Bile duct (tissue), 1 donor: ENCODE results near the gene PPARG.

GRCh38 chr3:10173715-10174382, 9.1 kb downstream of the IRAK2 start:
- PRO-cap: no peak

GRCh38 chr3:10463965-10464489, 41.4 kb downstream of the ATP2B2 start:
- PRO-cap: no peak

DNA sequence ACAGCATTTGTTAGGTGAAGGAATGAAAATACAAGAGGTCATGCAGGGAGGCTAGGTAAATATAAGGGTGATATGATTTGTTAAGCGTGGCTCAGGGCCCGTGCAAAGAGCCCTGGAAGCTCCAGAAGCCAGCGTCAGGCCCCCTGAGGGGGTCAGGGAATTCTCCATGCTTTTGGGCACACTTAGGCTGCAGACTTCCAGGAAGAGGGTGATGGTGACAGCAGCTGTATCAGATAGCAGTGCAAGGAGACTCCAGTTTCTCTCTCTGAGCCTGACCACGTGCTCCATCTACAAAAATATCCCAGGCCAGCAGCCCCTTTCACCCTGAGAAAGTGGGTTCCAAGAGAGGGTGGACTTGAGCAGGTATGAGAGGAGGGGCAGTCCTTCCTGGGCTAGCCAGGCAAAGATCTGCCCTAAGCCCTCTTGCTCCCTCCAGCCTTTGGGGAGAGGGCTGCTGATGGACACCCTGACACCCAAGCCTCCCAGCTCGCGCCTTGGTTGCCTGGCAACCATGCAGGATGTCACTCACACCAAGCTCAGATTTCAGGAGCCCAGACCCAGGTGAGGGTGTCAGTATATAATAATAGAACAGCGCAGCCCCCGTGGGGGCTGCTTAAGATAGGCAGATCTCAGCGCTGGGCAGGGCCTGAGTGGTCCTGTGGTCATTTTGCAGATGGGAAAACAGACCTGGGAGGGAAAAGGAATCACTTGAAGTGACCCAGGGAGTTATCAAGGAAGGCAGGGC, 35.8 kb downstream of the ATP2B2 start:
- PRO-cap: no peak

- PRO-cap: no peak
These were observed 9.9 kb downstream of the ATG7 start for GRCh38 chr3:11282072-11282558.

DNA sequence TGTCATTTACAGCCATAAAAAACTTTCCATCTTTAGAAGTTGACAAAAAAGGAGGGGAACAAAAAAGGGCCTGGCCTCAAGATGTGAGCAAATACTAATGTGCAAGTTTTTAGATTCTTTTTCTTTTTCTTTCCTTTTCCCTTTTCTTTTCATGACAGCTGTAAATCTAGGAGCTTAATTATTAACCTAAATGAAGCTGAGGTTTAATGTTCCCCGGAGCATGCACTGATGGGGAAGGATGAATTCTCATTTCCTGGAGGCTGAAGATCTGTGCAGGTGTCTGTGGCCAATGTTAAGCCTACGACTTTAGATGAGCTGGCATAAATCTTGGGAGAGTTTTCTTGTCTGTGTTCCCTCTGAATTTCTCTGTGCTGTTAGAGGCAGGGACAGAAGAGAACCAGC, 118.9 kb downstream of the ATG7 start:
- PRO-cap: no peak

GRCh38 chr3:11431683-11432285, 159.6 kb downstream of the ATG7 start:
- PRO-cap: no peak

DNA sequence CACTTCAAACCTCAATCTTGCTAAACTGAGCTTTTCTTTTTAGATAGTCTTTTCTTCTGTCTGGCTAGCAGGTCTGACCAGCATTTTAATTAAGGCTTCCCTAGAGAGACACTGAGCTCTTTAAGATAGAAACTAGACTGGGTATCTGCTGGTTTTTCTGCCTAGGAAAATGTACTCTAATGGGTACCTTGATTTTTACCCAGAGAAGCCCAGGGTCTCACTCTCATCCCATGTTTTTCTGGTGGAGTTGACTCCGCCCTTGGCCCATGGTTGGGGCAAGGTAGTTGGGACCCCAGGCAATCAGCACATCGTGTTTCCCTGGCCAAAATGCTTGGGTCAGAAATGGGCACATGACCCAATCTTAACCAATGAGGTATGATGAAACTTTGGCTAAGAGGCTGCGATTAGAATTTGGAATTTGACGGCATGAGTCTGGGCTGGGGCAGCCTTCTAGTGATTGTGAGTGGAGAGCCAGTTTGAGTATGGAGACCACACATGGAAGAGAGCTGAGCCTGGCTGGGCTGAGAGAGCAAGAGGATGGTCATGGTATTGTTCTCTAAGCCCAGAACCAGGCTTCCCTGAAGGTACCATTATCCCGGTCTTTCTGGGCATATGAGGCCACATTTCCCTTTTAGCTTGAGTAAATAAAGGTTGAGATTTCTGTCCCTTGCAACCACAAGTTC, 181.9 kb downstream of the ATG7 start:
- PRO-cap: no peak

DNA sequence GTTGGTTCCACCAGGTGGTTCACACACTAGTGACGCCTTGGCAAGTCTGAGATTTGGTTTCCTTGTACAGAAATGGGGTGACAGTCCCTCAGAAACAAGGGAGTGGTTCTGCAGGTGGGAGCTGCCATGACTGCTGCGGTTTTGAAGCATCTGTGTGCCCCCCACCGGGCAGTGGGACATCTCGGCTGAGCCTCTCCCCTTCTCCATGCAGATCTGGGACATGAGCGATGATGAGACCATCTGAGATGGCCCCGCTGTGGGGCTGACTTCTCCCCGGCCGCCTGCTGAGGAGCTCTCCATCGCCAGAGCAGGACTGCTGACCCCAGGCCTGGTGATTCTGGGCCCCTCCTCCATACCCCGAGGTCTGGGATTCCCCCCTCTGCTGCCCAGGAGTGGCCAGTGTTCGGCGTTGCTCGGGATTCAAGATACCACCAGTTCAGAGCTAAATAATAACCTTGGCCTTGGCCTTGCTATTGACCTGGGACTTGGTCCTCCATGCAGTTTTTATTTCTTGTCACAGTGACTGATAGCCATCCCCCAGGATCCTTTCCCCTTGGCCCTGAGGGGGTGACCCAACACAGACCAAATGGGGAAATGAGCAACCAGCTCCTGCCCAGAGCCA, 89.0 kb downstream of the VGLL4 start:
- PRO-cap: no peak

GRCh38 chr3:11580121-11580703, 63.5 kb downstream of the VGLL4 start:
- PRO-cap: no peak

DNA sequence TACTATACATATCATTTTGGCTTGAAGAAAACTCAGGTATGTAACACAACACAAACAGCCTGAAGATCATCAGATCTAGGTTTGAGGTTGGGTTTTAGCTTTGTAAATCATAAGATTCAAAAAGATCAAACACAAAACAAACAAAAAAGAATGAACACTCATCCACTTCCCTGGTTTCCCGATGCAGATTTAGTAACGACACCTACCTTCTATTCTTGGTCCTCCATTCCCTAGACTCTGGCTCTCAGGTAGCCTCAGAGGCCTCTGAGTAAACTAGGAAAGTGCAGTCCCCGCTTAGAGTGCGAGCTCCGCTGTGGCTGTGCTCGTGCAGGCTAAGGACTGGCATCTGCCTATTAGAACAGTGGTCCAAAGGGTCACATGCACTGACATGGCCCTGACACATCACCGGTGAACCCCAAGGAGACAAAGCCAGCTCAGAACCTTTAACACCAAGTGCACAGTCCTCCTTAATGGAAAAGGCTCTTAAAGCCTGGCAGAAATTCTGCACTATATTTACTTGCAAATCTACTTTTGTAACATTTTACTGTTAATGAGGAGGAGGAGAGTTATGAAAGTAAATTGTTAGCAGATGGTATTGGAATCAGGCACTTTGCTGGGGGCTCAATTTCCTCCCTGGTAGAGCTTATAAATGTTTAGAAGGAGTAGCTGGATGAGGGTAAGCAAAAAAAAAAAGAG, 31.2 kb downstream of the VGLL4 start:
- PRO-cap: no peak

GRCh38 chr3:11624763-11625149, 19.0 kb downstream of the VGLL4 start:
- PRO-cap: no peak

DNA sequence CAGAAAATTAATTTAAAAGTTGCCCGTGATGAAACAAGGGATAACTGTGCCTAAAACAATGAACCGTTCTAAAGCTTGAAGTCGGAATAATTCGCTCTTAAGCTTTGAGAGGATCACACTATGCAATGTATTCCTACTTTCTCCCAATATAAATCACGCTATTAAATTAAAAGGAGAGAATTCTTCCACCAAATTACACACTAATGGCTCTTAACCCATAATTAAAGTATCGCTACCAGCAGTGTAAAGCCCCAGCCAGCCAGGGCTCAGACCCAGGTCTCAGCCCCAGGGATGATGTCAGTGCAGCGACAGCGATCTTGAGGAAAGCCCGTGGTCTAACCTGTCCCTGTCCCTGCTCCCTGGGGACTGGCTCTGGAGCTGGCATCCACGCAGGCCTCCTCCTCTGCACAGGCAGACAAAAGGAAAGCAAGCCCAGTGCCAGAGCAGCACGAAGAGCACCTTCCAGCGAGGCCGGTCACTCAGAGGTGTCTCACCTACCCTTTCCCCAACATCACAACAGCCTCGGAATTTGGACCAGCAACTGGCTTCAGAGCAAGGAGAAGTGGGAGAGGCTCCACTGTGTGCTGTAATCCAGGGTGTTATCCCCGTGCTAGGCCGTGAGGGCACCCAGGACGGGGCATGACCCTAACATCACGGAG, 4.7 kb downstream of the VGLL4 start:
- PRO-cap: no peak

DNA sequence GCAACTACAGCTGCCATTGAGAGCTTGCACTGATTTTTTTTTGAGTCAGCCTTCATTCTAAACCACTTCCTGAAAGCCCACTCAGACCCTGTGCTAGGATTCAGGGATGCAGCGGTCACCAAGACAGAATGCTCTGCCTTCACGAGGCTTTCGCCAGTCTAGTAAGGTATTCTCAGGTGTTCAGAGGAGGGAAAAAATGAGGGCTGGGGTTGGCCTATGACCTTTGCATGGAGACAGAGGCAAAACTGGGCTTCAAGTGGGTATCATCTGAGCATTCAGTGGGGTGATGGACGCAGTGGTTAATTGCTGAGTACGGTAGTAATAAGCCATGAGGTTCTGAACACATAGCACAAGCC, 3.6 kb downstream of the VGLL4 start:
- PRO-cap: no peak

DNA sequence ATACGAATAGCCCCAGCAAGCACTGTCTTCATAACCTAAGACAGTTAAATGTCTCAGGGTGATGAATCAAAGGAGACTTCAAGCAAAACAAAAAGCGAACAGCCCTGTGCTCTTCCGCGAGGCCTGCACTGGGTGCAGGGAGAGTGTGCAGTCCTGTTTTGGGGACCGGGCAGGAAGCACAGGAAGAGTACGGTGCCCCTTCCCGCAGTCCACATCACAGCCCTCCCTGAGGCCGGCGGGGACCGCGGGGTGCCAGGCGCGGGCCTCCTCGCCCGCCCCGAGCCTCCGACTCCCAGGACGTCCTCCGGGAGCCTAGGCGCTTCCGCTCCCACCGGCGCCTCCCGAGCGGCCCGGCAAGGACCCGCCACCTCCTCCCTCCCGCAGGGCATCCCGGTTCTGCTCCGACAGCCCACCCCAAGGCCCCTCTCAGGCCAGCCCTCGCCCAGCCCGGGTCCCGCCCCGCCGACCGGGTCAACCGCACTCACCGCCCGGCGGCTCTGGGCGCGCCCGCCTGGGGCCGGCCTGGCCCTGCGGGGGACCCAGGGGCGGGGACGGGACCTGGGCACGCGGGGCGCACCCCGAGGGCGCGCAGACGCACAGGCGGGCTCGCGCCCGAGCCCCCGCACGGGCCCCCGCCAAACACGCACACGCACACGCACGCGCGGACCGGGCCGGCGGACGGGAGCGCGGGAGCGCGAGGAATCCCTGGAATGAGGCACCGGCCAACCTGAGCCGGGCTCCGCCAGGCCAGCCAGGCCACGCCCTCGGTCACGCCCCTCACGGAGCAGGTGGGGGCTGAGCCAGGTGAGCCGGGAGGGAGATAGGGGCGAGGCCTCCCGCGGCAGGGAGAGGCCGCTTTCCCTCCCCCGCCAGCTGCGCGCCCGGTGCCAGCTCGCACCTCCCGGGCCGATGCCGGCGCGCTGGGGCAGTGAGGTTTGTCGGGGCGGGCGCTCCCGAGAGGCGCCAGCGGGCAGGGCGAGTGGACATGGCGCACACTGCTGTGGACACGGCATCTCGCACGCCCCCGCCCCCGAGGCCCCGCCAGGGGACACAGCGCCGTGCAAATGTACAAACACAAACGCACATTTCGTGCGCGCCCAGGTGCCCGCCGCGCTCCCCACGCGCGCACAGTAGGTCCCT, 75.6 kb upstream of the VGLL4 start:
- PRO-cap: bidirectional peak, plus-strand start at position 150 of the sequence, minus-strand start at position 134 of the sequence; bidirectional peak, plus-strand start at position 823 of the sequence, minus-strand start at position 712 of the sequence

GRCh38 chr3:11720072-11721055, 76.6 kb upstream of the VGLL4 start:
- PRO-cap: bidirectional peak, plus-strand start at chr3:11720627, minus-strand start at chr3:11720537; bidirectional peak, plus-strand start at chr3:11720689, minus-strand start at chr3:11720695; bidirectional peak, plus-strand start at chr3:11720867, minus-strand start at chr3:11720734

DNA sequence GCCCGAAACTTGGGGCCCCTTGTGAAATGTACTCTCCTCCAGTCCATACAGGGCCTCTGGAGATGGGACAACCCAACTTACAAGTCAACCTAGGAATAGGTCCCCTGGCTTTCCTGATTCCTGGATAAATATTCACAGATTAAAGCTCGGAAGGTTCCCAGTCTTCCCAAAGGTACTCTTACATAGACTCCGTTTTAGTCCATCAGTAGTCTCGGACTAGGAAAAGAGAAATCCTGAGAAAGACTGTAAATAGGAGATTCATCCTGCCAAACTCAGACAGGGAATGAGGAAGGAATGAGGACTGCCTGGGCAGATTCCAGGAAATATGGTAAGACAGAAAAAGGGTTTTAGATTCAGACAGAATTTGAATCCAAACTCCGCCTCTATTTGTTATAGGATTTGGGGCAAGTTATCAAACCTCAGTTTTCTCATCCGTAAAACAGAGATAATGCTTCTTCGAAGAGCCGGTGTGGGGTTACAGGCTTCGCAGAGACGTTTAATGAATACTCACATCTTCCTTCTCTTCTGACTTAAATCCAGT, 77.7 kb upstream of the VGLL4 start:
- PRO-cap: no peak

DNA sequence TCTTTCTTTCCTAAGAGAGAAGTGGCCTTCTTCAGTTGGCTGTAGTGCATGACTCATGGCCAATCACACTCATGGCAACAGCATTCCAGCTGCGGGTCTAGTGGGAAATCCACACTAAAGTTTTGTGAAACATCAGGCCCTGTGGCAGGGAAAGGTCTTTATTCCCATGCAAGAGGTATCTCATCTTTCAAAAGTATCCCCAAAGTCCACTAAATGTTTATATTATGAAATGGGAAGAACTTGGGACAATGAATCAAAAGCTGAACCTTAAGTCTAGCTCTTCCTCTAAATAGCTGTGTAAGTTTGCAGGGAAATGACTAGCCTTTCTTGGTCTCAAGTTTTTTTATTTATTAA, 11.7 kb upstream of the TIMP4 start:
- PRO-cap: no peak

GRCh38 chr3:12288450-12289463, at the start of gene PPARG:
TSS of gene PPARG (plus strand) at chr3:12289070.
- PRO-cap: unidirectional peak, minus-strand start at chr3:12288596; bidirectional peak, plus-strand start at chr3:12289070, minus-strand start at chr3:12288984

- PRO-cap: no peak
These were observed 15.1 kb downstream of the PPARG start for GRCh38 chr3:12303842-12304549.

DNA sequence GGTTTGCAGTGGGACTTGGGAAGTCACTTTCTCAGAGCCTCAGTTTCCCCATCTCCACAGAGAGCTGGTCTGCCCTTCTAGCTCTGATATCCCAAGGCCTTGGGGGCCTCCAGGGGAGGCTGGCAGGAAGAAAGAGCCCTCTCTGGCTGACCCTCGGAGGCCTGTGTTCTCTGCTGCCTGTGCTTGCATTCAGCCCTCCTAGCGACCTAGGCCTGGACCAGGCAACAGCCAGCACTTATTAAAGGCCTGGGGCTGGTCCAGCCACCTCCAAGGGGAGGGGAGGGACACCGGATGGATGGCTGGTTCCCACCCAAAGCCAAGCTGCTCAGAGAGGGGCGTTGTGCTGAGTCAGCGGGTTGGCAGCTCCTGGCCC, 43.5 kb upstream of the TSEN2 start:
- PRO-cap: no peak